ENCODE measurements around a stretch of chr16.

- PRO-cap = no peak
Measured at GRCh38 chr16:89923819-89924319, 727 bp downstream of the TUBB3 start.

DNA sequence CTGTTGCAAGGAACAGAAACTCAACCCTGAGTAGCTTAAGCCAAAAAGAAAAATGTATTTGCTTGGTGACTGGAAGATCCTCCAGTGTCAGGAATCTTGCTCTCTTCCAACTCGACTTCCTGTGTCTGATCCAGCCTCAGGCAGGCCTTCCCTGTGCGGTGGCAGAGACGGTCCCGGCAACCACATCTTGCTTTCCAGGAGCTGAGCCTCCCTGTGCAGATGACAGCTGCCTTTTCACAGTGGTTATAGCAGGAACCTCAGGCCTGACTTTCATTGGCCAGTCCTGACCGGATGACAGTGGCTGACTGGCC, 9.3 kb downstream of the DEF8 start:
- PRO-cap = no peak

- PRO-cap = no peak
Measured at GRCh38 chr16:89983396-89983796, 34.8 kb downstream of the DEF8 start.

- PRO-cap = no peak
Measured at GRCh38 chr16:90057457-90058178, 19.5 kb downstream of the PRDM7 start.

Data from ileum (tissue), 1 donor.